PC-3 (cell line): Measurements from ENCODE around the gene FARSA.

GRCh38 chr19:12648178-12648598 is 18.4 kb downstream of the MAN2B1 start:
- RAMPAGE, long total RNA, result no peak

GRCh38 chr19:12675152-12675949 is 6.1 kb upstream of the WDR83OS start:
- RAMPAGE, long total RNA, result no peak

DNA sequence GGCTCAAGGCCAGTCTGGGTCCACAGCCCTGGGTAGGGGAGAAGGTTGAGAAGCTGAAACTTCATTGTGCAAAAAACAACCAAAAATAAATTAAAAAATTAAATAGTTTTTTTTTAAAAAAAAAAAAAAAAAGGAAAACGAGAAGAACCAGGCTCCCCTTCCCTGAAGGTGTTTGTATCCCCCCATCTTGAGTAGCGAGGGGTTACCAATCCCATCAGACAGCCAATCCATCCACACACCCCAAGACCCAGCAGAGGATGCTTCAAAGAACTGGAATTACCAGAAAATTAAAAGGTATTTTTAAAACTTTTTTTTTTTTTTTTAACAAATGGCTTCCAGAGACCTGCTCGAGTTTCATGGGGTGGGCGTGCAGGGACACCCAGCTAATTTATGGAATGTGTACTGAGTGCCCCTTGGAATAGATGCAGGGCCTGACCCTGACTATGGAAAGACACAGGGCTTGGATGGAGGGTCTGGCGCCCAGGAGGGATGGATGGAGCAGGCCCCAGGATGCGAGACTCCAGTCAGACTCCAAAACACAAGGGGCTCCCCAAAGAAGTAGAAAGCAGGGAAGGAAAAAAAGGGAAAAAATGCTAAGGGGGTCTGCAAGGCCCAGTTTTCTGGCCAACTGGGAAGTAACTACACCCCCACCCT is 3.0 kb upstream of the FBXW9 start:
- RAMPAGE, long total RNA, result no peak

DNA sequence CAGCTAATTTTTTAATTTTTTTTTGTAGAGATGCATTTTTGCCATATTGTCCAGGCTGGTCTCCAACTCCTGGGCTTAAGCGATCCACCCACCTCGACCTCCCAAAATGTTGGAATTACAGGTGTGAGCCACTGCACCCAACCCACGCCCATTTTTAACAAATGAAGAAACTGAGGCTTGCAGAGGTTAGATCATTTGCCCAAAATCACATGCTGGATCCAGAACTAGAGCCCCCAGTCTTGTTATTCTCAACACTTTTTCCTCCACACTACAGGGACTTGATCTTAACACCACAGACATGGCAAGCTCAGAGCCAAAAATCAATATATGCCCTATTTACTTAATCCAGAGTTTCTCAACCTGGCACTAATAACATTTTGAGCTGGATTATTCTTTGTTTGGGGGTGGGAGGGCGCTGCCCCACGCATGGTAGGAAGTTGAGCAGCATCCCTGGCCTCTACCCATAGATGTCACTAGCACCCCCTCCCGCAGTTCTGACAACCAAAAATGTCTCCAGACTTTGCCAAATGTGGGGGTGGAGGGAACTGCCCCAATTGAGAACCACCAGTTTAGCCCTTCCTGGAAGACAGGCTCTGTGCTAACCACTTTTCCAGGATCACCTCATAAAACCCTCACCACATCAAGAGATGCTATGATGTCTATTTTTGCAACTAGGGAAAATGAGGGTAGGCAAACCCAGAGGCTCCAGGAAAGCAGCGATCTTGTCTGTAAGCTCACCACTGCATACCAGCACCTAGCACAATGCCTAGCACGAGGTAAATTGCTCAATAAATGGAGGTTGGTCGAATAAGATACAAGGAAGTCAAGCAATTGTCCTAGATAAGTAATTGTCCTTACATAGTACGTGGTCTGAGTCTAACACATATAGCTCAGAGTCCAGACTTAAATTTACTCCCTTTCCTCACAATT is 1.2 kb downstream of the TRIR start:
- RAMPAGE, long total RNA, result no peak

DNA sequence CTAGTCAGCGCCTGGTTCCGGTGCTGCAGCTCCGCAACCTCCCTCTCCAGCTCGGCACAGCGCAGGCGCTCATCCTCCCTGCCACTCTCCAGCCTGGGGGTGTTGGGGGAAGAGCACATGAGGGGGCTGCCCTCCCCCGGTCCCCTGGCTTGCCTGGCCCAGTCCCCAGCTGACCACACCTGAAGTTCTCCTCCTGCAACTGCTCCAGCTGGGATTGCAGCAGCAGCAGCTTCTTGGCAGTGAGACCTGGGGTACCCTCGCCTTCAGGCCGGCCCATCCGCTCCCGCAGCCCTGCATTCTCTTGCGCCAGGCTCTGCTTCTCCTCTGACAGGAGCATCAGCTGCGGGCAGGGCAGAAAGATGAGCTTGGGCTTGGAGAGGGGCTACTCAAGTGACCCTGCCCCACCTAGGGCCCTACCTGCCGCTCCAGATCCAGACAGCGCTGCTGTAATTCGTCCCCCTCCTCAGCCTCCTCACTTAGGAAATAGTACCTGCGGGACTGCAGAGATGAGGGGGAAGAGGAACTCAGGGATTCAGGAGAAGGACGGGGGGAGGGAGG is 4.3 kb downstream of the HOOK2 start:
- RAMPAGE, long total RNA, result no peak

DNA sequence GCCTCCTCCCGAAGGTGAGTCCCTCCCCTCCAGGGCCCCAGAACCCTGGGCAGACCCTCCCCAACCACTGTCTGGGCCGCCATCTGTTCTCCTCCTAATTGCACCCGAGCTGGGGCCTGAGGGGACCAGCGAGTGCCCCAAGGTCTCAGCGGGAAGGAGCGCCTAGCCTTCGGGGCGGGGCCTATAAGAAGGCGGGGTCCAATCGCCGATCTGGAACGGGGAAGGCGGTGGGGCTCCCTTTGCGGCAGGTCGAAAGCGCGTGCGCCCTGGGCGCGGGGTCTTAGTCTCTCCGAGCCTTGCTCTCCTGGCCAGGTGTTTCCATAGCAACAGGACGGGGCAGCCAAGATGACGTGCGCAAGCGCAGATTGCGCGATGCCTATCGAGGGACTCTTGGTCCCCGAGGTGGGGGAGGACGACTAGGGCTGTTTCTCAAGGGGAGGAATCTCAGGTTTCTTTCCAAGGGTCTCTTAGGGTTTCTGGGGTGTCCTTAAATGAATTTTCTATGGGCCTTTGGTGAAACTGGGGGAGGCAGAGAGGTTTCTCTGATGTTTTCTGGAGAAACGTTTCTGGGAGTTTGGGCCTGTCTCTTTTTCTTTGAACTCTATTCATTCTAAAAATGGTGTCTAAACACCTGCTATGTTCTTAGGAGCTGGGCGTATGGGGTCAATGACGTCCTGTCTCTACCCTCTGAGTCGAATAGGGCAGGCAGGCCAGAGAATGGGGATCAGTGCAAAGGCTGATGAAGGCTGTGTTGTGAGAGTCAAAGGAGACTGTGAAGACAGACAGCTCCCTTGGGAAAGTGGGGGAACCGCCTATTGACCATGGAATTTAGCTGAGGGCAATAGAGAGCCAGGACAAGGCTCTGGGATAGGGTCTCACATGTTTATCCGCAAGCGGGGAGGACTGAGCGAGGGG is 3.0 kb downstream of the MAST1 start:
- RAMPAGE, long total RNA, result no peak

- RAMPAGE, long total RNA, result no peak
Measured at GRCh38 chr19:12932759-12933922, at the start of gene FARSA. Gene FARSA, minus strand, starts transcription at chr19:12933711.

- RAMPAGE, long total RNA, result no peak
Measured at GRCh38 chr19:12951572-12952023, 5.4 kb downstream of the GADD45GIP1 start.

DNA sequence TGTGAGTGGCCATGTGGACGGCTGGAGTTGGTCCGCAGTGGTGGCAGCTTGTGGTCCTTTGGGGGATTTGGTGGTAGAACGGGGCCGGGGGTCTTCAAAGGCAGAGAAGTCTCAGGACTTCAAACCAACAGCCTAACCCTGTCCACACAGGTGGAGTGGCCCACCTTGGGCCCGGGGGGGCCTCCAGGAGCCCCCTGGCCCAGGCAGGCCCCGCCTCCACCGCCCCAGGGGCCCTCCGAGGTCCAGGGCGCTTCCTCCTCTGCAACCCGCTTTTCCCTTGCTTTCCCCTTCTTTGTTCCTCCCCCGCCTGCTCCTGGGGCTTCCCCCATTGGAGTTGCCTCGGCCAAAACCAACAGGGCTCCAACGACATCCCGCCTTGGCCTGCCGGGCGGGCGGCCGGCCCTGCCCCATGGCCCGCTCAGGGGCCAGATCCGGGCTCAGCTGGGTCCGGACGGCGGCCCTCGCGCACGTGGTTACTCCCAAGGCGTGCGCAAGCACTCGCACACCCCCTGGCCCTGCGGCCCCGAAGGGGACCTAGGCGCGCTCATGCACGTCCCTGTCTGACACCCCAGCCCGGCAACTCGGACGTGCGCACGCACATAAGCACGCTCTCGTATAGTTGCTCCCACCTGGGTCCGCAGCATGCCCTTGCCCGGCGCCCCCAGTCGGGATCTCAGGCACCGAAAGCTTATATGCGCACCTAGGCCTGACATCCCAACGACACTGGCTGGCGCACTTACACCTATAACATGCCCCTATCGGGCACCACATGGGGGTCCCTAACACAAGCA is 14.7 kb downstream of the NFIX start:
- RAMPAGE, long total RNA, result no peak

DNA sequence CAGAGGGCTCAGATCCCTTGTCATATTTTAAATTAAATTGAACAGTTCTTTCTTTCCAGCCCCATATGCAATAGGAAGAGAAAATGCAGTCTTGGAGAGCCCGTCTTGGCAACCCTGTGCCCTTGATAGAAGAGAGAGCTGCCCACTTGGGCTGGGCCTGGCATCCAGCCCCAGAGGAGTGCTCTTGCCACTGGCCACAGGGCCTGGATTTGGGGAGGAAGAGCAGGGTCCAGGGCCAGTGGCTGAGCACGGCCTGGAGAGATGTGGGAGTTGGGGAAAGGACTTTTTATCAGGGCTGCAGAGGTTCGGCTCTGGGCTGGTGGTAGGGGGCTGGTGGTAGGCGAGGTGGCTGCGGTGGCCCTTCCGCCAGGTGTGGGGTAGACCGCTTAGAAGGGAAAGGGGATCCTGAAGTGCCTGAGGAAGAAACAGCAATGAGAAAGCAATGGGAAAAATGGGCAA is 19.3 kb downstream of the NFIX start:
- RAMPAGE, long total RNA, result no peak

DNA sequence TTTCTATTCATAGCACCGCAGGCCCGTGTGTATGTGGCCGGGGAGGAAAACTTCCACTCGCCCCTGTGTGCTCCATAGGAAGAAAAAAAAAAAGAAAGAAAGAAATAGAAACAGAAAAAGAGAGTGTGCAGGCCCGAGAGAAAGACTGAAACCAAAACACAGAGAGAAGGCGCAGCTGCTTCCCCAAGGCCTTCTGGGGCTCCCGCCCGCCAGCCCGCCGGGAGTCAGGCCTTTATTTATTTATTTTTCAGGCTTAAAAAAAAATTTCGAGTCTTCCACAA is 27.2 kb downstream of the NFIX start:
- RAMPAGE, long total RNA, result no peak

- RAMPAGE, long total RNA, result no peak
Measured at GRCh38 chr19:13026938-13027699, 31.8 kb downstream of the NFIX start.

GRCh38 chr19:13034668-13034878 is 39.3 kb downstream of the NFIX start:
- RAMPAGE, long total RNA, result no peak

- RAMPAGE, long total RNA, result no peak
Measured at GRCh38 chr19:13036146-13037174, 41.2 kb downstream of the NFIX start.

GRCh38 chr19:13043783-13044413 is 48.6 kb downstream of the NFIX start:
- RAMPAGE, long total RNA, result no peak

DNA sequence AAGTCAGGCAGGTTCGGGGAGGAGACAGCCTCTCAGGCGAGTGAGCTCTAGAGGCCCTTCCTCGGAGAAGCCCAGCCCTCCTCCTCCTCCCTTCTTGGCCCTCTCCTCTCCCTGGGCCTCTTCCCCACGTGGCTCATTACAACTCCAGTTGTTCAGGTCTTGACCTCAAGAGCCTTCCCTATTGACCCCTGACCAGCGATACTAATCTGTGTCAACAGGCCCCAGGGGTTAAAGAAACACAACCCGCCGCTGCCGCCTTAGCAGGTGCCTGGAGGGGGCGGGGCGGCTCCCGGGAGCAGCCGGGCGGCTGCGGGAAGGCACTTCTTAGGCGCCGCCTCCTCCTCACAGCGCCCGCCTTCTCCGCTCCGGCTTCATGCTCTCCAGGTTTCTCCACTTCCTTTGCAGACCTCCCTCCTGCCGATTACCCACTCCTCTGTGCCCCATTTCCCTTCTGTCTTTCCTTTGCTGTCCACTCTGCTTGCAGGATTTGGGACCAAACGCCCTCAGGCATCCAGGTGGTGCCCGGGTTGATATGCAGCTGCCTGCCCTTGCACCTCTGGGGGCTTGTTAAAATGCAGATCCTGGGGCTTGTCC is 51.0 kb downstream of the LYL1 start:
- RAMPAGE, long total RNA, result no peak

GRCh38 chr19:13064116-13064624 is 38.5 kb downstream of the LYL1 start:
- RAMPAGE, long total RNA, result no peak

- RAMPAGE, long total RNA, result no peak
Measured at GRCh38 chr19:13070442-13071260, 32.0 kb downstream of the LYL1 start.

DNA sequence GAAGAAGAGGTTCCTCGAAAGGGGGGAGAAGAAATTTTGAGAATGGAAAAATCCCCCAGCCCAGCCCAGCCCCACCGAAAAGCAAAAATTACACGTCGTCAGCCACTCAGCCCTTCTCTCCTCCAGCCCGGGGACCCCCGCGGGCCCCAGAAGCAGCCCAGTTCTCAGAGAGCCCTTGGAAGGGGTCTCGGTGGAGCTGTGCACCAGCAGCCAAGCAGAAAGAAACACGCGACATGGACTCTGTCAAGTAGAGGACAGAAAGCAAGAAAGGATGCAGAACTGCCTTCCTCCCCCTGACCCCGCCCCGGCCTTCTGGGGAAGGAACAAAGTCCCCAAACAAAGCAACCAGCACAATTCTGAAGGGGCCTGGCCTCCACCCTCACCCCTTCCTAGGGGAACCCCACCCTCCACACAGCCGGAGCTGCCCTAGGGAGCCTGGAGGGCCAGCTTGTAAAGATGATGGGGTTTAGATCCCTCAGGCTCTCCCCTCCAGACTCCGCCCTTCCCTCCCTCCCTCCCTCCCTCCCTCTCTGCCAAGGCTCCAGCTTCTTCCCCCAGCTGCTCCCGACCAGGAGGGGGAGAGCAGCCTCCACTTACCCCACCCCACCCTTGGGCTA is 7.9 kb downstream of the LYL1 start:
- RAMPAGE, long total RNA, result no peak

GRCh38 chr19:13096773-13097334 is 5.8 kb downstream of the LYL1 start:
- RAMPAGE, long total RNA, result no peak